GM06990 (cell line): Measurements from ENCODE around the gene TAT.

DNA sequence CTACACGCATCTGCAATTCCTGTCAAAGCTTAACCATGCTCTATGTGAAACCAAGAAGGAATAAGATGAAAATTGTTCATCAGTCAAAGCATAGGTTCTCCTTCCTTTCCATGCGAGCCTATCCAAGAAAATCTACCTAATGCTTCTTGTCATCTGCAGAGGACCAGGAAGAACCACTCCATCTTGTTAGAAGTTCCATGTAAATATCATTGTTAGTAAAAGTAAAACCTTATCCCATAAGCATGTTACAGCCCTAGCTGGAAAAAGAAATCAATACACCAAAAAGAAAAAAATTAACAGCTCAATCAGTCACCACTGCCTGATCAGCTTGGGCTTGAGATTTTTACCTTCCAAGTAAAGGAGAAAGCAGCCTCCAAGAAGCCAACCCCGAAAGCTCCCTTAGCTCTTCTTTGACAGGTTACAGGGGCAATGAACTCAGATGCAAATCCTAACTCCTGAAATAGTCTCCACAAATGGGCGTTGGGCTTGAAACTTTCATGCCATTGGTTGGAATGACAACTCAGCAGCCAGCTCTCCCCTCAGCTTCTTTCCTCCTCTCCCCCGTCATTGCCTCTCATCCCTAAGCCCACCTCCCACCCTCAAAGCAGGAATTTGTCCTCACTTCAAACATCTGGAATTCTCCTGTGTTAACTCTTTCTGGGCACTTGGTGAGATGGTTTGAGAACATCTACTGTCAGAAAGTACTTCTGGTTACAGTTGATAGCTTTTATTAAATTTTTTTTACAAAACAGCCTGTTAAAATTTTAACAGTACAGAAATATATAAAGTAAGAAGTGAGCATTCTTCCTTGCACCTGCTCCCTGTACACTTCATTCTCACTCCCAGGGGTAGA lies at the start of gene TAT:
TSS of gene TAT (minus strand) at position 431 of the 853 bp plus-strand sequence.
- RRBS = no CpG with 5 or more reads among the region's 5 CpGs

- RRBS = no CpG with 5 or more reads among the region's 3 CpGs
These were observed 17.7 kb upstream of the MARVELD3 start for GRCh38 chr16:71608226-71608663.

DNA sequence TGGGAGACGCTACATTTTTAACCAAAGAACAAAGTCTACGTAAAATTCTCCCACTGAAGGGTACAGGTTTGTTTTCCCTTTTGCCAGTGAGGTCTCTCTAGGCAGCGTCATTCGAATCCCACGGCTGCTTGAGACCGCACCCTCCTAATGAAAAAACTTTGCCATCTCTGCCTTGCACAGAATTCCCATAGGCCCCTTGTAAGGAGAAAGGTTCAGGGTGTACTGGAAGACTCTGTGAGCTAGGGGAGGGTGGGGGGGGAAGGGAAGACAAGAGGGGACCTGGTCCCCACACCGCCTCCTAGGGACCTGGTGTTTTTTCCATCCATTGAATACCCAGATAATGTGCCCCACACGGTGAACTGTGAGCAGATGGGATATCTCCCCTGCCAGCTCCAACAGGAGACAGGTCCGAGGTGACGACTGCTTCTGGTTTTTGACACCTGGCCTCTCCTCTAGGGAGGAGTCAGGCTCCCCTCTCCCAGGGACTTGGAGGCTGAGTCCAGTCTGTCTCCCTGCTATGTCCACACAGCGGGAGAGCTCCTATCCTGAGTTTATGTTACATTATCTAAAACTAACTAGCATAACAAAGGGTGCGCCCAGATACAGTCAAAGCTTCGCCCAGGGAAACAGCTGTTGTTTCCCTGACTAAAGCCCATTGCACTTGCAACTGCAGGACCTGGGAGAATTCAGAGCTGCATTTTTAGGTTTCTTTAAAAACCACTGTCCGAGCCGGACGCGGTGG lies 1.7 kb downstream of the MARVELD3 start:
- RRBS = no CpG with 5 or more reads among the region's 17 CpGs

GRCh38 chr16:71758278-71758730 lies 33.8 kb upstream of the PHLPP2 start:
- RRBS = no CpG with 5 or more reads among the region's 4 CpGs

DNA sequence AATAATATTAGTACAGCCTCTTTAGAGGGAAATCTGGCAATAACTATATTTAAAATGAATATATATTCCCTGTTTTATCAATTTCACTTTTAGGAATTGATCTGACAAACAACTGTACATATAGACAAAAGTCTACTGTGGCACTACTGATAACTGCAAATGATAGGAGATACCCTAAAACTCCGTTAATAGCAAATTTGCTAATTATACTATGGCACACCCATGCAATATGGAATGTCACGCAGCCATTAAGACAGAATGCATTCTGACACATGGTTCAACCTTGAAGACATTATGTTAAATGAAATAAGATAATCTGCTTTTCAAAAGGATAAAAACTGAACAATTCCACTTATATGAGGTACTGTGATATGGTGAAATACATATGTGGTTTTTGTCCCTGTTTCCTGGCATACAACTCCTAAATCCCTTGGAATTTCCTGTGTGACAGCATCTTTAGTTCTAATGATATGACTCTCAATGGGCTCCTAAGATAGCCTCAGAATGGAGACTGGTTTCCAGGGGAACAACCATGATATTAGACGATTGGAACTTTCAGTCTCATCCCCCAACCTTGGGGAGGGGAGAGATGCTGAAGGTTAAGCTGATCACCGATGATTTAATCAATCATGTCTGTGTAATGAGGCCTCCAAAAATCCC lies 37.6 kb upstream of the PHLPP2 start:
- RRBS = no CpG with 5 or more reads among the region's 4 CpGs

- RRBS = no CpG with 5 or more reads among the region's 11 CpGs
These were observed 8.0 kb upstream of the AP1G1 start for GRCh38 chr16:71816532-71817087.

GRCh38 chr16:71851965-71852648 lies 6.3 kb downstream of the ATXN1L start:
- RRBS = no CpG with 5 or more reads among the region's 3 CpGs

- RRBS = no CpG with 5 or more reads among the region's 12 CpGs
These were observed 6.9 kb downstream of the DHODH start for GRCh38 chr16:72015093-72016189.

GRCh38 chr16:72050560-72051488 lies 3.5 kb upstream of the HP start:
- RRBS = no CpG with 5 or more reads among the region's 6 CpGs

DNA sequence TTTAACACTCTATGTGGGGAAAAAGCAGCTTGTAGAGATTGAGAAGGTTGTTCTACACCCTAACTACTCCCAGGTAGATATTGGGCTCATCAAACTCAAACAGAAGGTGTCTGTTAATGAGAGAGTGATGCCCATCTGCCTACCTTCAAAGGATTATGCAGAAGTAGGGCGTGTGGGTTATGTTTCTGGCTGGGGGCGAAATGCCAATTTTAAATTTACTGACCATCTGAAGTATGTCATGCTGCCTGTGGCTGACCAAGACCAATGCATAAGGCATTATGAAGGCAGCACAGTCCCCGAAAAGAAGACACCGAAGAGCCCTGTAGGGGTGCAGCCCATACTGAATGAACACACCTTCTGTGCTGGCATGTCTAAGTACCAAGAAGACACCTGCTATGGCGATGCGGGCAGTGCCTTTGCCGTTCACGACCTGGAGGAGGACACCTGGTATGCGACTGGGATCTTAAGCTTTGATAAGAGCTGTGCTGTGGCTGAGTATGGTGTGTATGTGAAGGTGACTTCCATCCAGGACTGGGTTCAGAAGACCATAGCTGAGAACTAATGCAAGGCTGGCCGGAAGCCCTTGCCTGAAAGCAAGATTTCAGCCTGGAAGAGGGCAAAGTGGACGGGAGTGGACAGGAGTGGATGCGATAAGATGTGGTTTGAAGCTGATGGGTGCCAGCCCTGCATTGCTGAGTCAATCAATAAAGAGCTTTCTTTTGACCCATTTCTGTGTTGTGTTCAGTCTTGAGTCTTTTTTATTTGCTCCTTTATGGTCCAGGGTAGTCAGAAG lies 2.5 kb upstream of the HPR start:
- RRBS = no CpG with 5 or more reads among the region's 12 CpGs

- RRBS = no CpG with 5 or more reads among the region's 6 CpGs
These were observed 36.6 kb downstream of the DHX38 start for GRCh38 chr16:72130155-72130775.

GRCh38 chr16:72860789-72861677 lies 186.9 kb downstream of the ZFHX3 start:
- RRBS = no CpG with 5 or more reads among the region's 14 CpGs

GRCh38 chr16:72894302-72895021 lies 153.5 kb downstream of the ZFHX3 start:
- RRBS = no CpG with 5 or more reads among the region's 12 CpGs

- RRBS = 94% methylated on average over 5 of the region's 26 CpGs
These were observed 120.4 kb downstream of the ZFHX3 start for GRCh38 chr16:72927313-72928195.

- RRBS = no CpG with 5 or more reads among the region's 11 CpGs
These were observed 6.2 kb upstream of the ZFHX3 start for GRCh38 chr16:73054102-73054559.

GRCh38 chr16:73057371-73058033 lies 9.6 kb upstream of the ZFHX3 start:
- RRBS = 3% methylated on average over 41 of the region's 68 CpGs

GRCh38 chr16:73058034-73058788 lies 10.3 kb upstream of the ZFHX3 start:
- RRBS = 5% methylated on average over 18 of the region's 127 CpGs

GRCh38 chr16:73093736-73094042 lies 45.8 kb upstream of the ZFHX3 start:
- RRBS = no CpG with 5 or more reads among the region's 7 CpGs

GRCh38 chr16:73126130-73126959 lies 78.4 kb upstream of the ZFHX3 start:
- RRBS = no CpG with 5 or more reads among the region's 15 CpGs